Metastatic Liver Carcinoma in the Lung (tissue), 2 donors: ENCODE results near the gene HEG1.

DNA sequence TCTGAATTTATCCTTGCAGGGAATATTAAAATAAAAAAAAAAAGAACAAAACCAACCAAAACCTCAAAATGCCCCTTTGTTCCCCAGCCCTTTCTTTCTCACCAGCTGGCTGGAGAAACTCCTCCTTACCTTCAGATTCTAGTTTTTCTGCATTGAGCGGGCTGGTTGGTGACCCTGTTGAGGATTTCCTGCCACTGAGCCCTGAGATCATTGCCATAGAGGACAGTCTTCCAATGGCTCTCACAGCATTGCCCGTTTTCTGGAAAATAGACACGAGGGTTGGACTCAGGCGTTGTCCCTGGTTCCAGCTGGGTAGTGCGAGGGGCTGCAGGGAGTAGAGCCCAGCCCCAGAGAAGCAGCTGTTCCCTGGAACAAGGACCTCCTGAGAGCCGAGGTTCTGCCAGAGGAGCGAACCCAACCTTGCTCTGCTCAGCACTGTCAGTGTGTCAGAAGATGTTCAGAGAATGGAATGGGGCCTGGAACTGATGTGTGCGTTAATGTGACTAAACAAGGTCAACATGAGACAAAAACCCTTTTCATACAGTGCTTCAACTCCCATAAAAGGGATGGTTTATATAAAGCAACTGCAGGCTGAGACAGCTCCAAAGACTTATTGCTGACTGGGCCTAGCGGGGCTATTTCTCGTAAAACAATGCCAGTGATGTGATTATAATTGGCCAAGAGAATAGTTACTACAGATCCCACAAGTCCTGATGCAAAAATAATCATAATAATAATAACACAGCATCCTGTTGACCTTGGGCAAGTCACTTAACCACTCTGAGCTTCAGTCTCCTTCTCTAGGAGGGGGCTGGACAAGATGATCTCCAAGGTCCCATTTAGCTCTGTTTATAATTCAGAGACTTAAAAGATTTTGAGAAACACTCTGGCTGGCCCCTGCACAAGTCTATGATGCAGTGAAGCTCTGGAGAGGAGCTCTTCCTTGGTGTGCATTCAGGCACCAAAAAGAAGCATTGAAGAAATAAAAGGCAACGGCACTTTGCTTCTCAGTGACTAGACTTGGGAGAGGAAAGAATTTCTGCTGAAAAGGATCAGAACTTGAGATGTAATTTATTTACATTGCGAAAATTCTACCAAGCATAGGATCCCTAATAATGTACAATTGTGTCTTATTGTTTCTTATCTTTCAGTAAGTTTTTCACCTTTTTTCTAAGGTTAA is 35.6 kb upstream of the HACD2 start:
- PRO-cap, 2 experiments, result peak in 2 of 2 experiments; most common minus-strand start position 427 of the sequence (in 2)

DNA sequence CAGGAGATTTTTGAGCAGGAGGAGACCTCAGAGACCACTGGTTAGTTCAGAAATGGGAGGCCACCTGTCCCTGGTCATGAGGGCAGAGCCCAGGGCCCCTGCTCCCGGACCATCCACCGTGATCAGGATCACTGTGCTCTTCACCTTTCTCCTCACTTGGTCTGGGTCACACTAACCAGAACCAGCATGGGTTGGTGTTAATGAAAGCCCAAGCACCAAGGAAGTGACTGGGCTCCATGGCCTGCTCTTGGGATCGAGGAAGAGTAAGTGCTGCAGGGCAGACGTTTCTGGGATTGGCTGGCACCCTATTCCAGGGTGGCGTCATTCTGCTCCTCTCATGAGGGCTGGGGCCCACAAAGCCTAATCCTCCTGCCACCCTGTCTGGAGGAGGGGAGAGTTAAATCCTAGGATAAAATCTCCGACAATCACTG is 42.1 kb upstream of the HACD2 start:
- PRO-cap, 2 experiments, result no peak in any of the 2 experiments

GRCh38 chr3:123657092-123657373 is 72.2 kb upstream of the HACD2 start:
- PRO-cap, 2 experiments, result no peak in any of the 2 experiments

GRCh38 chr3:123692653-123692955 is 107.8 kb upstream of the HACD2 start:
- PRO-cap, 2 experiments, result no peak in any of the 2 experiments

GRCh38 chr3:123695632-123696826 is 111.2 kb upstream of the HACD2 start:
- PRO-cap, 2 experiments, result no peak in any of the 2 experiments

GRCh38 chr3:123696827-123697266 is 112.0 kb upstream of the HACD2 start:
- PRO-cap, 2 experiments, result no peak in any of the 2 experiments

GRCh38 chr3:123754971-123755422 is 129.1 kb downstream of the MYLK start:
- PRO-cap, 2 experiments, result peak in 1 of 2 experiments; most common plus-strand start chr3:123755332 (in 1); most common minus-strand start chr3:123755123 (in 1)

DNA sequence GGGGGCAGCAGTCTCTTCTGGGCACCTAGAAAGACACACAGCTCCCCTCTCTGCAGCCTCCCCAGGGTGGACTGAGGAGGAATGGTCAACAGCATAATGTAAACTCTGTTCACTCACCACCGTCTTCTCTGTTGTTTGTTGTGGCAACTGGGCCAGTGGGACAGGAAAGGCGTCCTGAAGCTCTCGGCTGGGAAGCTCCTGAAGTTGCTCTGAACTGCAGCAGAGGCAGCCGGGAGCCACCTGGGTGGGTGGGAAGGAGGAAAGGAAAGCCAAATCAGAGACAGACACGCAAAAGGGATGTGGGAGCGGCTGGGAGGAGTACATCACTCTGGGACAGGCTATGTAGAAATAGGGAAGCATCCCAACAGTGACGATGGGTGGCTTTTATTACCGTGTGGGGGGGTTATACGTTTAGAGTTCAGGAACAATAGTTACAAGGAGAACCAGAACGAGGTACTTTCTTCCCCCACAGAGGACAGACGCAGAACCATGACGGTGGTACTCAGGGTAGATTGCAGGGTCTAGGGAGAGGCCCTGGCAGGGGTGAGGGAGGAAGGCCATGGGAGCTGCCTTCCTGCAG is 52.6 kb downstream of the MYLK start:
- PRO-cap, 2 experiments, result no peak in any of the 2 experiments

DNA sequence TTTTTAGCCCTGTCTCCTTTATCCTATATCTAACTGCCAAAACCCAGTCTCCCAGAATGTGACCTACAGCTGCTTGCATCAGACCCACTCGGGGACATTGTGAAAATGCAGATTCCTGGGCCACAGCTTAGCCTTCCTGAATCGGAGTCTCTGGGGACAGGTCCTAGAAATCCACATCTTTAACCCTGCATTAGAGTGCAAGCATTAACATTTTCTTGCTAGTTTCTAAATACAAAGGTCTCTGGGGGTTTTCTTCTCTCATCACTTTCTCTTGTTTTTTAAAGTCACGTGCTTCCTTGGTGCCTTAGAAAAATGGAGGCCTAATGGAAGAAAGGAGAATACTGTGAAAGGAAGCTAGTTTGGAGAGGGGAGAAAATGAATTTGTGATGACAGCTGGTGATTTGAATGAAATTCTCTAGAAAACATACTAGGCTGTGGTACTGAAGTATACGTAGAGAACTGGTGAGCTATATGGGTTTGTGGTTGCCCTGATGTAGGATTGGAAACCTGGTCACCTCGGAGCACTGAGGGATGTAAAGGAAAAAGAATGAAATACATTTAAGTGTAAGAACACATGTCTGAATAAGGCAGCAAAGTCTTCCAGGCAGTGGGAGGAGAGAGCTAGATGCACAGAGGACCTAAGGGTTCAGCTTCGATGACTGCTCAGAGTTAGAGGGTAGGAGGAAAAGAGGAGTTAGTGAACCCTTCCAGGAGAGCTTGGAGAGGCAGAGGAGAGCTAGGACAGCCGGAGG is 29.4 kb downstream of the KALRN start:
- PRO-cap, 2 experiments, result no peak in any of the 2 experiments

DNA sequence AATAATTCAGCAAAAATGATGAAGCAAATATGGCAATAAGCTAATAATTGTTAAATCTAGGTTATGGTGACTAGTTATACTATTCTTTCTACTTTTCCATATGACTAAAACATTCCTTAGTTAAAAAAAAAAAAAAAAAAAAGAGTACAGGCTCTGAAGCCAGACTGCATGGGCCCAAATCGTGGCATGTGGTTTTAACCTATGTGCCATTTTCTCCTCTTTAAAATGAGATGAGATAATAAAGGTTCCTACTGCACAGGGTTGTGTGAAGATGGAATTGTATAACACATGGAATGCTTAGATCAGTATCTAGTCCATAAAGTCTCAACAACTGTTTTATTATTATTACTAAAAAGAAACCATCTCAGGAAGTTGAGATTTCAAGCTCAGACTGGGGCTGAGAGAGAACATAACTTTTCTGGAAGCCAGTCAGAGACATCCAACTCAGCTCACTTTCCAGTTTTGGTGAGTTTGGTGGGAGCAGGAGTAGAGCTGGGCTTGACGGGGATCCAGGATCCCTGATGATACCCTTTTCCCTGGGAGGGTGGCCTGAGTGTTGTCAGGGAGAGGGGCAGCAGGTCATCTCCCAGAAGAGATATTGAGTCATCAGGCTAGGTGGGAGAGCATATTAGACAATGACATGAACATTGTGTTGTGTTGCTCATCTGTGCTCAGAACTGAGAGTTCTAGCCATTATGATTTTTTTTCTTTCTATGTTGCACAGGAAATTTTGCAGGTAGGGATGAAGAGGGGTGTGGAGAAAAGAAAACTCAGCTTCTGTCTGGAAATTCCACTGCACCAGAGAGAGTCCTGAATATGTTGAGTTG is 32.6 kb downstream of the KALRN start:
- PRO-cap, 2 experiments, result no peak in any of the 2 experiments

- PRO-cap, 2 experiments, result no peak in any of the 2 experiments
Measured at GRCh38 chr3:124492583-124492995, 237.7 kb upstream of the UMPS start.

- PRO-cap, 2 experiments, result no peak in any of the 2 experiments
Measured at GRCh38 chr3:124504545-124504912, 225.7 kb upstream of the UMPS start.

GRCh38 chr3:124602998-124603424 is 127.2 kb upstream of the UMPS start:
- PRO-cap, 2 experiments, result no peak in any of the 2 experiments

- PRO-cap, 2 experiments, result no peak in any of the 2 experiments
Measured at GRCh38 chr3:124650618-124651174, 79.6 kb upstream of the UMPS start.

GRCh38 chr3:124770535-124771156 is 40.4 kb downstream of the UMPS start:
- PRO-cap, 2 experiments, result no peak in any of the 2 experiments

GRCh38 chr3:124993383-124994412 is 59.1 kb upstream of the MUC13 start:
- PRO-cap, 2 experiments, result no peak in any of the 2 experiments

DNA sequence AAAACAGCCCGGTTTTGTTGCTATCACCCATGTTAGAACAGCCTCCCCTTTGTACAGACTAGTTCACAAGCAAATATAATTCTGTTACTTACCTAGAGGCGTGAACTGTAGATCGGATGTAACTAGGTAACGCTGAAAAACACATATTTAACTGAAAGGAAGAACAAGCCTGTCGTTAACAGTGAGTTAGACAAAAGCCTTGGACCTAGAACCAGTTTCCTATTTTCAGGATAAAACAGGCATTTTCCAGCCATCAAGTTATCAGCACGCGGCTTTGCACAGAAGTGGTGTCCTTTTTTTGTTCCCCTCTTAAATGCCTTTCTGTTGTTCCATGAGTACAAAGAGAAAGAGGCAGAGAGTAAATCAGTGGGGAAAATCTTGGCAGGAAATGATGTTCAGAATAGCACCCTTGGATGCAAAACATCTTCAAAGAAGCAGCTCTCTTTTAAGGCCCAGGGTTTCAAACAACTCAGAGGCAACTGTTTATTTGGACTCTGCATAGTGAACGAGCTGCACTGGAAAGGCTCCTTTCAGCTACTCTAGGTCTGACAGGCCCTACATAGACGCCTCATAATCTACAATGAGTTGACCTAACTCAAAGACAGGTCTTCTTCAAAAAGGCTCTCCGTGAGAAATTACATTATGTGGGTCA is 53.5 kb downstream of the HEG1 start:
- PRO-cap, 2 experiments, result peak in 1 of 2 experiments; most common plus-strand start position 184 of the sequence (in 1)

GRCh38 chr3:125003226-125004132 is 52.3 kb downstream of the HEG1 start:
- PRO-cap, 2 experiments, result no peak in any of the 2 experiments

GRCh38 chr3:125055943-125056520 is at the start of gene HEG1:
Gene HEG1, minus strand, starts transcription at chr3:125055997.
- PRO-cap, 2 experiments, result peak in 2 of 2 experiments; most common plus-strand start chr3:125056250 (in 1); most common minus-strand start chr3:125055997 (in 1)

- PRO-cap, 2 experiments, result no peak in any of the 2 experiments
Measured at GRCh38 chr3:125124758-125125074, 68.9 kb upstream of the HEG1 start.